ENCODE measurements around a stretch of chr11.

- PRO-cap, result no peak
- RAMPAGE, long total RNA, 5 experiments, result no peak in any of the 5 experiments
- RRBS, result no CpG with 5 or more reads among the region's 4 CpGs
Observed at GRCh38 chr11:119445796-119446211, 22.8 kb upstream of the THY1 start.

GRCh38 chr11:119447357-119448016 is 24.5 kb upstream of the THY1 start:
- PRO-cap, result no peak
- RAMPAGE, long total RNA, 5 experiments, result no peak in any of the 5 experiments
- RRBS, result no CpG with 5 or more reads among the region's 9 CpGs

- PRO-cap, result unidirectional peak, plus-strand start at chr11:119486233
- RAMPAGE, long total RNA, 5 experiments, result no peak in any of the 5 experiments
- RRBS, result no CpG with 5 or more reads among the region's 5 CpGs
Observed at GRCh38 chr11:119486079-119486334, 63.0 kb upstream of the THY1 start.

GRCh38 chr11:119664008-119664807 is 64.8 kb downstream of the NECTIN1 start:
- PRO-cap, result no peak
- RAMPAGE, long total RNA, 5 experiments, result no peak in any of the 5 experiments
- RRBS, result no CpG with 5 or more reads among the region's 19 CpGs

DNA sequence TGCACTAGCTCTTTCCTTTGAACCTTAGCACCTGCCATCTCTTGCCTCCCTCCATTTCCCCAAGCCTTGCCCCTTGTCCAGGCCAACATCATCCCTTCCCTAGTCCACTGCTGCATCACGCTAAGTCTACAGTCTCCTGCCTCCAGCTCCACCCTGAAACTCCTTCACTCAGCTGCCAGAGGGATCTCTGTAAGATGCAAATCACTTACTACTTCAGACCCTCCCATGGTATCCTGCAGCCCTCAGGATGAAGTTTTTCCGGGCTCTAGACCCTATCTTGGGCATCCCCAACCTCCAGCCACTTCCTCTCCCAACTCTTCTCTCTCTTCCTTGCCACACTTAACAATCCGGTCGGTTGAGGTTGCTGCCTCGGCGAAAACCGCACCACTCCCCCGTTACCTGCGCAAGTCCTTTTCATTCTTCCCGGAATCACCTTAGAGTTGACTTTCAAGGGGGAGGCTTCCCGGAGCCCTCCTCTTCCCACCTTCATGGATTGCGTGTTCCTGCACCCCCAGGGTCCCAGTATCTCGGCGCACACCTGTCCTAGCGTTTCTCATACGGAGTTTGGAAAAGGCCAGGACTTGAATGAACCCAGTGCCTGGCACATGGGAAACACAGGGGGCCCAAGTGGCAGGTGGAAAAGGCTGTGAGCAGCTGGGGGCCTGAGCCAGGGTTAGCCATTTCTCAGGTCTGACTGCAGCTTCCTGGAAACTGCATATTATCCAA is 42.5 kb downstream of the NECTIN1 start:
- PRO-cap, result no peak
- RAMPAGE, long total RNA, 5 experiments, result no peak in any of the 5 experiments
- RRBS, result 77% methylated on average over 10 of the region's 16 CpGs

DNA sequence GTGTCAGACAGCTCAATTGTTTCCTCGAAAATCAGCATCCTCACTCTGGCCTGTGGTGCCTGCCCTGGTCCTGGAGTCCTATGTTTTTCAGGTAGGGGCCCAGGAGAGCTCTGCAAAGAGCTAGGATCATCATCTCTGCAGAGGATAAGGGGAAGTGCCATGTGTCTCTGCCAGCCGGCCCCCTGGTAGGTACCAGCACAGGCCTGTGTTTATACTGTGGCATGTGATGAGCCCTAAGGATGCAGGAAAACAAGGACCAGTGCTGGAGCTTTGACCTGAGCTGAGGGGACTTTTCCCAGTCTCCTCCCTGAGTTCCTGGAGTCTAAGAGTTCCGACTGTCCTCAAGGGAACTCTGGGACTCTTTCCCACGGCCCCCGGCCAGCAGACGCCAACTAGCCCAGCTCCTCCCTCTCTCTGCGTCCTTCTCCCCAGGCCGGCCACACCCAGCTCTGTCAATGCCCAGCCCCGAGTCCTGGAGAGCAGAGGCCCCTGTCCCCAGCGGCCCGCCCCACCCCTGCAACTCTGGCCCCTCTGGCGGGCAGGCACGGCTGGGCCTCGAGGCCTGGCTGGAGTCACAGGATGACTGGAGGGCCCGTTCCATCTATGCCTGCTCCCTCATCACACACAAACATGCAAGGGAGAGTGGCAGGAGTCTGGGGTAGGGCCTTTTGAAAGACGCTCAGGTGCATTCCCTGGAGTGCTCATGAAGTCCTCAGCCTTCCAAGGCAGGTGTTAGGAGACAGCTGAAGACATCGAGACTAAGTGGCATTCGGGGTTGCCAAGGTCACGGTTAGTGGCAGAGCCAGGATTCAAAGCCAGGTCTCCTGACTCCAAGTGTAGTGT is 29.8 kb downstream of the NECTIN1 start:
- PRO-cap, result no peak
- RAMPAGE, long total RNA, 5 experiments, result no peak in any of the 5 experiments
- RRBS, result 2% methylated on average over 4 of the region's 19 CpGs

- PRO-cap, result no peak
- RAMPAGE, long total RNA, 5 experiments, result no peak in any of the 5 experiments
- RRBS, result no CpG with 5 or more reads among the region's 4 CpGs
Observed at GRCh38 chr11:119713089-119713774, 15.8 kb downstream of the NECTIN1 start.

GRCh38 chr11:119751421-119752040 is 22.5 kb upstream of the NECTIN1 start:
- PRO-cap, result no peak
- RAMPAGE, long total RNA, 5 experiments, result no peak in any of the 5 experiments
- RRBS, result no CpG with 5 or more reads among the region's 9 CpGs

GRCh38 chr11:119832007-119832588 is 103.1 kb upstream of the NECTIN1 start:
- PRO-cap, result no peak
- RAMPAGE, long total RNA, 5 experiments, result no peak in any of the 5 experiments
- RRBS, result no CpG with 5 or more reads among the region's 8 CpGs

DNA sequence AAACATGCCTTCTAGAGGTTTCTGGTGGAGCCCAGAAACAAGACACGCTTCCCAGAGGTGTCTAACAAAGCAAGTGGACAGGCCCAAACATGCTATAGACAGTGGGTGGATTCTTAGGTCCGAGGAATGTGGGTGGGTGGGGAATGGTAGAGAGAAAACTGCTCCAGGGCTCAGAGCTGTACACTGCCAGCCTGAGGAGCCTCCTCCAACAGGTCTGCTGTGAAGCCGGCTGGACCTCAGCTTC is 116.7 kb upstream of the NECTIN1 start:
- PRO-cap, result no peak
- RAMPAGE, long total RNA, 5 experiments, result no peak in any of the 5 experiments
- RRBS, result no CpG with 5 or more reads among the region's 3 CpGs

GRCh38 chr11:120122906-120123485 is 14.9 kb downstream of the TRIM29 start:
- PRO-cap, result no peak
- RAMPAGE, long total RNA, 5 experiments, result no peak in any of the 5 experiments
- RRBS, result no CpG with 5 or more reads among the region's 9 CpGs

DNA sequence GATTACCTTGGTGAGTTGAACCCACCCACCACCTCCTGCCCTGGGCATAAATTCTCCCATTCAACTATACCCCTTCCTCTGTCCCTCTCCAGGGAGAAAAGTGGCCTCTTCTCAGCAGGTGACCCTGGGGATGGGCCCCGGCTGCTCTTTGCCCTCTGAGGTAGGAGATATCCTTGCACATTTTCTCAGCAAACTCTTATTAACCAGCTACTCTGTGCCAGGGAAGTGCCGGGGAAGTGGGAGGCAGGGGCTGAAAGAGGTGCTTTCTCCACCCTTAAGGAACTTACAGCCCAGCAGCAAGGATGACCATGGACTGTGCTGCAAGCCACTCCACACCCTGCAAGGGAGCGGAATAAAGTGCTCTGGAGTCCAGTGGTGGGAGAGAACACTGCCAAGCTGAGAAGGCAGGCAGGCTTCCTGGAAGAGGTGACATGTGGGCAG is 22.0 kb upstream of the OAF start:
- PRO-cap, result no peak
- RAMPAGE, long total RNA, 5 experiments, result no peak in any of the 5 experiments
- RRBS, result 78% methylated on average over 2 of the region's 3 CpGs

GRCh38 chr11:120215521-120216534 is 5.0 kb downstream of the OAF start:
- PRO-cap, result unidirectional peak, minus-strand start at chr11:120215762
- RAMPAGE, long total RNA, 5 experiments, result start-site peak on the plus strand in 2 of 5 experiments, at chr11:120215882-120216065 at its widest, 11 to 13 reads per replicate
- RRBS, result no CpG with 5 or more reads among the region's 17 CpGs

DNA sequence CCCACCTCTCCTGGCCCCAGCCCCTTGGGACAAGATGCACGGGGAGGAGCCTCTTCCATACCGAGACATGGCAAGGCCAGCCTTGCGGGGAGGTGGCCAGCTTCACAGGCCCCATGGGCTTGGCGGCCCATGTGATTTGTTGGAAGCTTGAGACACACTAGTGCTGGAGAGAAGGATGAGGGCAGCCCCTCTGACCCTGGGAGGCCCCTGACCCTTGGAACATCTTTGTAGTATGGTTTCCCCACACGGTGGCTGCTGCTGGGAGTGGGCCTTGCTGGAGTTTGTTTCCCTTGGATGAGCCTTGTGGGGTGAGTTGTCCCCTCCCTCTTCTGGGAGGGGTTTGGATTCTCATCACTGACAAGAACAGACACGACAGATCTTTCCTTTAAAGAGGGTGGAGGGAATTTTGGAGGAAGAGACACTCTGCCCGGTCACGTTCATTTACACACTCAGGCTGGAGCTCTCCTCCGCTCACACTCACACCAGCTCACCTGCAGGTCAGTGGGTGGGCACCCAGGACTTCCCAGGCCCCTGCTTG is 31.6 kb downstream of the POU2F3 start:
- PRO-cap, result no peak
- RAMPAGE, long total RNA, 5 experiments, result no peak in any of the 5 experiments
- RRBS, result no CpG with 5 or more reads among the region's 9 CpGs

DNA sequence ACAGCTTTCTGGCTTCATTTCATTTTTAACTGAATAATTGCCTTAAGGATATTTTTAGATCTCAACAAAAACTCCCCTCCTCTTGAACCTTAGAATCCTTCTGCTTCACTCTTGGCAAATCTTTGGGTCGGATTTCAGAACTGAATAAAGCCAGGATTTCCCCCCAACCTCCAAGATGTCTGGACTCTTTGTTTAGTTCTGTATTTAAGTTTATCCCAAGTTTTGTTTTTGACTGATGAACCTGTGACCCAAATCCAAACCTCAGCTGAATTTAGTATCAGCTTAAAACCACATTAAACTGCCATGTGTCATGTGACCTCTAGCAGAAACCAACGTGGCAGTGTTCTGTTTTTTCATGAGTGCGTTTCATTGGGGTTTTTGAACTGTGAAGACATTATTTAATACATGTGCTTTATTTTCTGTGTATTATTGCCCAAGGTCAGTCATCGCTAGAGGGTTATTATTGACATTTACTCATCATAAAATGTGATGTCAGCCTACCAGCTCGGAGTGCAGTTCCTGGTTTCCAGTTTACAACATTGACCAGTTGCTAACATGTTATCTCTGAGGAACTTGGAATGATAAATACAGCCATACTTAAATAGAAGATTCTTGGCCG is 1.7 kb downstream of the TLCD5 start:
- PRO-cap, result no peak
- RAMPAGE, long total RNA, 5 experiments, result no peak in any of the 5 experiments
- RRBS, result no CpG with 5 or more reads among the region's 6 CpGs

GRCh38 chr11:120429611-120429933 is 82.0 kb upstream of the GRIK4 start:
- PRO-cap, result no peak
- RAMPAGE, long total RNA, 5 experiments, result start-site peak on the plus strand in 1 of 5 experiments, at chr11:120429701-120429830 at its widest, 23 reads per replicate
- RRBS, result no CpG with 5 or more reads among the region's 1 CpG

DNA sequence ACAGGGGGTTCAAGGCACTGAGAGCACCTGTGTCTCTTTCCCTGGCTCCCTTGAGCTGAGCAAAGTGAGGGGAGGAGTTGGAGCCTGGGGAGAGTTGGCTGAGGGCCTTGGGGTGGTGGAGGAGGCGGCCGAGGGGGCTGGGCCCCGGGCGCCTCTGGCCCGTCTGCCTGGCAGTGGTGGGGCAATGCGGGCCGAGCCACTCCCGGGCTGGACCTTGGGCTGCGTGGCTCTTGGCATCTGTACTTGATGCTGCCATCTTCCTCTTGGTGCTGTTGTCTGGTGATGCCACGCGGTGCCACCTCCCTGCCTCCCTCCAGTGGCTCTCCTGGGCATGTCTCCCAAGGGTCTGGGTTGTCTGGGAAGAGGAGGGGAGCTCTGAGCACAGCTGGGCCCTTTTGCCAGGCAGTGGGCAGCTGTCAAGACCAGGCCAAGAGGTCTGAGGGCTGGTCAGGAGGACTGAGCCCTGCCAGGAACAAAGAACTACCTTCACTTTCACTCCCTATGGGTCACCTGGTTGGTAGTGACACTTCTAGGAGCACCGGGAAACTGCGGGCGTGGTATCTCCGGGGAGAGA is 1.3 kb downstream of the GRIK4 start:
- PRO-cap, result no peak
- RAMPAGE, long total RNA, 5 experiments, result no peak in any of the 5 experiments
- RRBS, result 47% methylated on average over 7 of the region's 15 CpGs

DNA sequence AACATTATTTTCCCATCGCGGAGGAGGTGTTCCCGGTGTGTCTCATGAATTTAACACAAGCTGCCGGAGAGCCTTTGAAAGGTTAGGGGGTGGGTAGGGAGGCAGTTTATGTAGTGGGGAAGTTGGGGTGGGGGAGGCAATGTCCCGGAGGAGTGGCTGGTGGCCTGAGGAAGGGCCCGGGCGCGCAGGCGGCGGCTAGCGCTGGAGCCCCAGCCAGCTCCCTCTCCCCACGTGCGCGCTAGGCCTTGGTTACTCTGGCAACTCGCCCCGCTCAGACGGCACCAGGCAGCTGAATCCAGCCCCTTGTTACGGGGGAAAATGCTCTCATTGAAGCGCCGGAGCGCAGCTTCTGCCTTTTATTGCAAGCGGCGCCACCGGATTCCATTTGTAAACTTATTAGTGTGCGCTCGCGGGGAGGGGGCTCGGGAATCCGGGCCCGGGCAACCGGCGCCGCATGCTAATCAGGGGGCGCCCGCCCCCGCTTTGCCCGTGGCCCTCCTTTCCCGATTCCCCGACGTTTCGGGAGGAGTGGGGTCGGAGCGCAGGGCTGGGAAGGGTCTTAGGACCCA is 52.5 kb downstream of the GRIK4 start:
- PRO-cap, result no peak
- RAMPAGE, long total RNA, 5 experiments, result no peak in any of the 5 experiments
- RRBS, result 58% methylated on average over 8 of the region's 43 CpGs

DNA sequence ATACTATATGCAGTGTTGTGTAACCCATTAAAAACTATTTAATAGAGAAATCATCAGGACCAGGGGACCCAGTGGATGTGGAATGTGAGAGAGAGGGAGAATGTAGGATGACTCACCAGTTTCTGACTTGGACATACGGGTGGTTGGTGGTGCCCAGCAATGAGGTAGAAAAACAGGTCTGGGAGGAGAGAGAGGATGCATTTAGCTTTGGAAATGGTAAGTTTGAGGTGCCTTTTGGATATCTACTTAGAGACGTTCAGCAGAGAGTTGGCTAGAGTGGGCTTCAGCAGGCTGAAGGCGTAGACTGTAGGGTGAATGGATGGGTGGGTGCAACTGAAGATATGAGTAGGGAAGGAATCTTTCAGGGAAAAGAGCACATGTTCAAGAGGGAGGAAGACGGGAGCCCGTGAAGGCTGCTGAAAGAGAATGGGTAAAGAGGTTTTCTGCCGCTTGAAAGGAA is 111.8 kb upstream of the TBCEL start:
- PRO-cap, result no peak
- RAMPAGE, long total RNA, 5 experiments, result no peak in any of the 5 experiments
- RRBS, result no CpG with 5 or more reads among the region's 6 CpGs

DNA sequence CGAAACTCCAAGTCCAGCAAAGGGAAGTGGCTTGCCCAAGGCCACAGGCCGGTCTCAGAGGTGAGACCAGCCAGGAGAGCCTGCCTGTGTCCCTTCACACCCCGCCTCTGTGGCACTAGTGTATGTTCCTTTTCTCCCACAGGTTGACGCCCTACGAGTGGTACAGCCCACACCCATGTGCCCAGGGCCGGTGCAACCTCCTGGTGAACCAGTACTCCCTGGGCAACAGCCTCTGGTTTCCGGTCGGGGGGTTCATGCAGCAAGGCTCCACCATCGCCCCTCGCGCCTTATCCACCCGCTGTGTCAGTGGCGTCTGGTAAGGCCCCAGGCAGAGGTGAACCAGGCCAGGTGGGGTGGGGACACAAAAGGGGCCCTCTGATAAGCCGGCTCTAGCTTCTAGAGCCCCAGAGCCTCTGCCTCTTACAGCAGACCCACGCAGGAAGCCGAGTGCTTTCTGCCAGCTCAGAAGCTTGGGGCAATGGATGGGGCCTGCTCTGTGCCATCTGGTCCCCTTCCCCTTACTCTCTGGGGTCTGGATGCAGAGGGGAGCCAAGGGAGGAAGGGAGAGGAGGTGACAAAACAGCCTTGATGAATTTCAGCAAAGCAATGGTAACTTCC is 67.2 kb upstream of the TBCEL start:
- PRO-cap, result unidirectional peak, plus-strand start at position 230 of the sequence
- RAMPAGE, long total RNA, 5 experiments, result no peak in any of the 5 experiments
- RRBS, result no CpG with 5 or more reads among the region's 16 CpGs

All from stomach (tissue), 7 donors.